ENCODE measurements around a stretch of chr9.

GRCh38 chr9:7935542-7936038 lies 136.0 kb upstream of the DMAC1 start:
- PRO-cap: no peak

- PRO-cap: no peak
Measured at GRCh38 chr9:8856872-8857352, 1057.3 kb upstream of the DMAC1 start.

GRCh38 chr9:8958362-8958627 lies 1158.7 kb upstream of the DMAC1 start:
- PRO-cap: no peak

- PRO-cap: no peak
Measured at GRCh38 chr9:8961345-8961746, 1161.8 kb upstream of the DMAC1 start.

- PRO-cap: no peak
Measured at GRCh38 chr9:12759635-12760306, 15.0 kb upstream of the LURAP1L start.

- PRO-cap: no peak
Measured at GRCh38 chr9:12793920-12794420, 19.1 kb downstream of the LURAP1L start.

DNA sequence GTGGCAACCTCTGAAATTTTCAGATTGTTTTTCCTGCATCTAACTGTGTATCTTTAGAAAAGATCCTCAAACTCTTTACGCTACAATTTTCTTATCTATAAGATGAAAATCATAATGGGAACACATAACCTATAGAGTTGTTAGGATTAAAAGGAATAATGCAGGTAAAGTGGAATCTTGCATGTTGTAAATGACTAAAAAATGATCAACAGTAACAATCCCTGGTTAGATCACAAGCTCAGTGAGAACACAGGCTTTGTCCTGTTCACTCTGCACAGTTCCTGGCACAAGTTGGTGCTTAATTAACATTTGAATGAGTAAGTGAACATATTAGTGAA lies 159.6 kb downstream of the LURAP1L start:
- PRO-cap: no peak

DNA sequence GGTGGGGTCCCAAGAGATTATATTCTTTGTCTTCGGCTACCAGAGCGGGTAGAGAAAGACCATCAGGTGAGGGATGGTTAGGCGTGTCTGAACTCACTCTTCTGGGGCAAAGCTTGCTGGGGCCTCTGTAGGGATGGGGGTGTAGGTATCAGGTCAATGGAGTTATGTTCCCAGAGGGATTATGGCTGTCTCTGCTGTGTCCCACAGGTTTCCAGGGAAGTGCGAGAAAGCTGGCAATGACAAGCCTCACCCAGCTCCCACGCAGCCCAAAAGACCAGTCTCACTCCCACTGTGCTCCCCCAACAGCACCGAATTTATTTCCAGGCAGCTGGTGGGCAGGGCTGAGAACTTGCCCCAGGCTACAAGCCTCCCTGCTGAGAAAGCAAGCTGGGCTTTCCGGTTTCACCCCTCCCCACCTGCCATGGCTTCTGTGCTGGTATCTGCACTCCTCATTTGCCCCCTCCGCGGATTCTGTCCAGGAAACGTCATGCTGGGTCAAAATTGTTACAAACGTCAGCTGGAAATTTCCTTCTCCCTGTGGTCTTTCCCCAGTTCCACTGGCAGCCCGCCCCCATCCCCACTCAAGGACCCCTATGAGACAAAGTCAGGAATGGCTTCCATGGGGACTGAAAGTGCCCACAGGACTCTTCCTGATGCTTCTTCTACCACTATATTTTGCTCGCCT lies 181.0 kb downstream of the LURAP1L start:
- PRO-cap: no peak

DNA sequence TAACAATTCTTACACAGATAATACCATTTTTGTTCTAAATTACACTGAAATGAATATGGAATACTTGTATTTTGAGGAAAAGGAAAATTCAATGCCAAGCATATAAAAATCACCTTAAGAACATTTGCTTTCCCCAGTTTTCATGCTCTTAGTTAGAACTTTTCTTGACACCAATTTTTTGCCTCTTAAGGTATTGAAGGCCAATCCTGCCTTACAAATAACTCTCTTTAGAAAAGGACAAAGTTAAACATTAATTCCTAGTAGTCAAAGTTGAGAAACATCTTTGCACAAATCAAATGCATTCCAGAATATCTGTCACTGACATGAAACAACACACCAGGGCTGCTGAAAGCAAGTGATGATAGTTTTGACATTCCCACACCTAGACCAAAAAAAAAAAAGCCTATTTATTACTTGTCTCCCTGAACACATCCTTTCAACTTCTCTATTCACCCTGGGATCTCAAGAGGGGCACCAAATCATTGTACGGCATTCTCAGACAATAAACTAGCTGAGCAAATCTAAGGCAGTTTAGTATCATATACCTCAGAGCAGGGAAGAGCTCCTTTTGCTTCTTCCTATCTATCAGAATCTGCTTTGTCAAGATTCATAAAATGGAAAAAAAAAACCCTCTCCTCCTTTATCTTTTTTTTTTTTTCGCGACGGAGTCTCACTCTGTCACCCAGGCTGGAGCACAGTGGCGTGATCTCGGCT lies 176.8 kb downstream of the MPDZ start:
- PRO-cap: no peak

DNA sequence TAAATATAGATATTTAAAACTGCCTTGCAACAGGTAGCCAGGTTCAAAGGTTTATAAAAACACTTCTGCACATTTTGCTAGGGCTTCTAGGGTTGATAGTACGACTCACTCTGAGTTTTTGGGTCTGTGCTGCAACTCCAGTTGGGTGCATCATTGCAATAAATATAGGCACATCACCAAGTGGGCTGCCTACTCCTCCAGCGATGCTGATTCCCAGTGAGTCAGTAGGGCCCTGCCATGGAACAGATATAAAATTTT lies 167.6 kb downstream of the MPDZ start:
- PRO-cap: no peak

GRCh38 chr9:13513734-13513974 lies 234.2 kb upstream of the MPDZ start:
- PRO-cap: no peak

DNA sequence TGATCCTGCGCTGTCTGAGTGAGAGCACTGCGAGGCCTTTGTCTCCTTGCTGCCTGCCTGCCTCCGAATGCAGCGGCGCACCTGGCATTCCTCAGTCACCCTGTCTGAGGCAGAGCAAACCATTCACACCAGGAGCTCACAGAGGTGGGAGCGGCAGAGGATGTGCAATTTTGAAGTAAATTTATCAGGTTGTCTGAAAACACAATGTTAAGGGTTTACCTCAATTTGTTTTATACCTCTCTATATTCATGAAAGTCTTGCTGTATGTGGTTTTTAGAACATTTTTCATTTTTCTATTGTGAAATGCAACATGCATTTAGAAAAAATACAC lies 234.7 kb upstream of the MPDZ start:
- PRO-cap: no peak

DNA sequence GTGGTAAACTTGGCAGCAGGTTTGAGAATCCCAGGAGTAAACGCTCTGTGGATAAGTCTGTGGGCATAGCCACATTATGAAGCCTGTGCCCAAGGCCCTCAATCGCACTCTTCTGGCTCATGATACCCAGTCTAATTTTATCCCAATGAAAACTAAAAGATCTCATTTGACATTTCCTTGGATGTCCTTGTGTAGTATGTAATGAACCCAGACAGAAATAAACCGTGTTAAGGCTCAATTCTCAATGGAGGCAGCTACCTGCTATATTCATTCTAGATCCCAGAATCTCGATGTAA lies 372.8 kb upstream of the MPDZ start:
- PRO-cap: no peak

- PRO-cap: no peak
Measured at GRCh38 chr9:14086867-14087599, 226.9 kb downstream of the NFIB start.

- PRO-cap: no peak
Measured at GRCh38 chr9:14087773-14088570, 226.0 kb downstream of the NFIB start.

DNA sequence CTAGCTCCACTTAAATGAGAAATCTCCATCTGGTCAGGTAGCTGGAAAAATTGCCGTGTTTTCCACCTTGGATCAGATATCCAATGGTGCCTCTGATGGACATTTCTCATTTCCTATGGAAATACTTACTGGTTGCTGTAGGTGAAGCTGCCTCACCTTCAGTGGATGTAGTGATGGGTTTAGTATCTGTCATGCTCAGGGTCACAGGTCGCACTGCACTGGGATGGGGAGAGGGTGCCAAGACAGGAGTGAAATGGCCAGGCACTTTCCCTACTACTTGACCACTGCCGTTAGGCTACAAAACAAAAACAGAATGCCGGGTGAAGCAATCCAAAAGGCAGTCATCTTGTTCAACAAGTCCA lies 197.9 kb downstream of the NFIB start:
- PRO-cap: no peak

DNA sequence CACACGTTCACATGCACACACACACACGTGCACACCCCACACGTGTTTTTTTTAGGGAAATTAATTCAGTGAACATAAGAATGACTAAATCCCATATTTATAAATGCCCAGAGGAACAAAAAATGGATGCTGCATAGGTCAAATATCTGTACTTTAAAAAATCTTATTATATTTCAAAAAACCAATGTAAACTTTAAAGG lies 32.2 kb downstream of the NFIB start:
- PRO-cap: no peak

GRCh38 chr9:14314206-14314854 lies 389 bp upstream of the NFIB start:
- PRO-cap: no peak

DNA sequence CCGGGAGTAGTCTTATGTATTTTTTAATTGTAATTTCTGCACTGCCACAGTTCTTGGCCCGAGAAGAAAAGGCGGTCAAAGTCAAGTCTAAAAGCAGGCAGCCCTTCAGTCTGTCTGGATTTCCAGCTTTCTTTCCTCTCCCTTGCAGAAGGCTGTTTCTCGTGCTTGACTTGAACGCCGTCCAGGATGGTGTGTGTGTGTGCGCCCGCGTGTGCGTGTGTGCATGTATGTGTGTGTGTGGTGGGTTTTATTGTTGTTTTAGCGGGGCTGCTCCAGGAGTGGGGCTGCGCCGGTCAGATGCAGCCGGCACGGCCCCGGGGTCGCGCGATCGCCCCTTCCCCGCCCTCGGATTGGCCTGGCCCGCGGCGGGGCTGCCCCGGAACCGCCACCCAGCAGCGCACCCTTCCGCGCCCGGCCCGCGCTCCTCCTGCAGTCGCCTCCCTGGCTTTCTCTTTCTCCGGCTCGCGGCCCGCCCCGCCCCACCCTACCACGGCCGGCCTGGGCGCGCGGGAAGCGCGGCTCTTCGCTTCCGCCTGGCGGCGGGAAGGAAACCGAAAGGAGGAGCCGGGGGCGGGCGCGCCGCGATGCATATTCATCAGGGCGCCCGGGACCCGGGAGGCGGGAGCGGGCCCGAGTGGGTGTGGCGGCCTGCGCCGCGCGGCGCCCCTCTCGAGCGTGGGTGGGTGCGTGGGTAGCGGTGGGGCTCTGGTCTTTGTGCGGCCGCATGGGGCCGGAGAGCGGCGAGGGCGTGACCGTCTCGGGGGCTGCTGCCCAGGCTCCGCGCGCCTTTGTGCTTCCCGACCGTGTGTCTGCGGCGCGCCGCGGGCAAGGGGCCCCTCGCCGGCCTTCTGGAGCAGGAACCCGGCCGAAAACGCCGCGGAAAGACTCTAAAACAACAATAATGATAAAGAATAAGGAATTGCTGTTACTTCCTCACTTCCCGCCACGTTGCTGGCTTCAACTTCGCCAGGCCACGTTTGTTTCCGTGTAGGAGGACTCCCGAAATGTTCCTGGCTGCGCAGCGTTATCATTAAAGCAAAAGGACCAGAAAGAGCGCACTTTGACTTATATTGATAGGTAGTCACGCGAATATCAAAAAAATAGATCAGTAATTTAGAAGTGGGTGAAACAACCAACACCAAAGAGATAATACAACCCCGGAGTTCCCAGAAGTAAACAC lies 8.6 kb upstream of the NFIB start:
- PRO-cap: bidirectional peak, plus-strand start at position 559 of the sequence, minus-strand start at position 435 of the sequence

DNA sequence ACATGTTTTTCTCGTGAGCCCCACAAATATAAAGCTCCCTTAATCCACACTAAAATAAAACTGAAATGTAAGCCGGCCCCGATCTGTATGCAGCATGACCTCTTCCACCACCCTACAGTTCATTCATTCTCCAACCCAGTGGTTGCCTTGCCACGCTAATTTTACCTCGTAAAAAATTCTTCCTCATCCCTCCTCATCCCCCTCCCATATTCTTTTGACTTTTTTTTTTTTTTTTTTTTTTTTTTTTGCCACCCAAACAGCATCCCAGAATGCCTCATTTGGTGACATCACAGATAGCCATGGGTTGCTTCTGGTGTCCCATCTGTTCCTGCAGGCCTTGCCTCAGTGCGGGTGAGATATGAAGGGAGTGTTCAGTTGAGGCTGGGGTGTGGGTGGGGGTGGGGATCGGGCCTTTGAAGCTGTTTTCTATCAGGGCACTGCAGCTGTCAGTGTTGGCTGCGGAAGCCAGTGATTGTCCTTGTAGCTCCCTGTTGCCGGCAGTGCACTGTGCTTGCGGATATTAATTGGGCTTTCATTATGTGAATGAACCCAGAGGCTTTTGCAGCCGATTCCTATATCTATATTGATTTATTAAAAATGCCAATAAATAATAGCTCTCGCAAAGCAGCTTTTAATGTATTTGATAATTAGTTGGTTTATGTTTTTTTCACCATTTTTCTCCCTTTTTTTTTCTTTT lies 81.7 kb upstream of the NFIB start:
- PRO-cap: no peak